Temporal lobe (tissue), 2 donors: ENCODE measurements around the gene ZBTB21.

GRCh38 chr21:41166751-41167240, 1.2 kb upstream of the BACE2 start:
- RAMPAGE, long total RNA: no peak

DNA sequence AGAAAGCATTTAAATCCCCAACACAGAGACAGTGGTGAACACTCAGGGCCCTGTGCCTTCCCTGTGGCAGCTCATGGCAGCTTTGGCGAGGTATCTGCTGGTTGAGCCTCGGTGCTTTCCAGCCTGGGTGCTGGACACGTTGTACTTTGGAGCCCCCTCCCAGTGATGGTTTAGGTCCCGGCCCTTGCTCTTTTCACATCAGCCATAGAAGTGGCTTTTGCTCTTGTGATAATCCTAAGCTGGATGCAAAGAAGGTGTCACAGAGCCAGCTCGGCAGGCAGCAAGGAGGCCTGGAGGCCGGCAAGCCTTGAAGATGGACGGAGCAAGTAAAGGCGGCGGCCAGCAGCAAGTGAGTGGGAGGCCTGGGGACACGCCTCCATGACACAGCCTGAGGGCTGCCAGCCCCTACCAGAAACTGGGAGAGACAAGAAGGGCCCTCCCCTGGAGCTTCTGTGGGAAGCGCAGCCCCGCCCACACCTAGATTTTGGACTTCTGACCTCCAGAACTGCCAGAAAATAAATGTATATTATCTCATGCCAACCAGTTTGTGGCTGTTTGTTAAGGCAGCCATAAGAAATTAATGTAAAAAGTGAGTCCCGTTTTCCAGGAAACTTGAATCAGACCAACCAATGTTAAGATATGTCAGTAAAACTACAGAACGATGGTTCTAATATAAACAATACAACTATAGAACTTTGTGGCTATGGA, 49.7 kb downstream of the BACE2 start:
- RAMPAGE, long total RNA: no peak

DNA sequence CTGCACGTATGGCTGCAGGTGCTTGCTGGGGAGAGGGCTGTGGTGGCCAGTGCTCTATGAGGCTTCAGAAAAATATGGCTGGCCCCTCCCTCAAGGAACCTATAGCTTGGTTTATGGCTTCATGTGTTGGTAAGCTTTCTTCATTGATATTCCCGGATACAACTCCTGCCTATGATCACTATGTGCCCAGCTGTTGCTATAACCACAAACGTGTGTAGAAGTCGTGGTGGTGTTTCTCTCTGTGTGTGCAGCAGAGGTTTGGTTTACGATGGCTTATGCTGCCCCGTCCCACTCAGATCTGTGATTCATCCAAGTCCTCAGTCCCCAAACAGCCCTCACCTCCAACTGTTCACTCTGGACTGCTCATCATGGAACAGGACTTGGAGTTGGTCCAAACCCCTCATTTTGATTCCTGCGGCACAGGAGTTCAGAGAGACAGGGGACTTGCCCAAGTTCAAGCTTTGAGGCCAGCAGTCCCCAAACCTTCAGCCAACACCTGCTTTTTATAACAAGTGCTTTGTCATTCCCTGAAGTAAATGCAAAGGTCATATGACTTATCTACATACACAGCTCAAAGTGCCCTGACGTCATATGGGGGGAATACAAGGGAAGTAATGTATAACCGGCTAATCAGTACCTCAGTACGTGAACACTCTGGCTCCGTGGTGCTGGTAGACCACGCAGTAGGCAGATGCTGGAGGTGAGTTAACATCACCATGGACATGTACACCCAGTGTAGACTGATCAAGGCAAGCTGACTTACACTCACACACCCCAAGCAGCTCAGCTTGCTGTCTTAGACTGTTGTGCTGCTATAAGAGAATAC, 59.8 kb downstream of the BACE2 start:
- RAMPAGE, long total RNA: no peak

GRCh38 chr21:41467299-41468169, 40.4 kb downstream of the TMPRSS2 start:
- RAMPAGE, long total RNA: no peak

DNA sequence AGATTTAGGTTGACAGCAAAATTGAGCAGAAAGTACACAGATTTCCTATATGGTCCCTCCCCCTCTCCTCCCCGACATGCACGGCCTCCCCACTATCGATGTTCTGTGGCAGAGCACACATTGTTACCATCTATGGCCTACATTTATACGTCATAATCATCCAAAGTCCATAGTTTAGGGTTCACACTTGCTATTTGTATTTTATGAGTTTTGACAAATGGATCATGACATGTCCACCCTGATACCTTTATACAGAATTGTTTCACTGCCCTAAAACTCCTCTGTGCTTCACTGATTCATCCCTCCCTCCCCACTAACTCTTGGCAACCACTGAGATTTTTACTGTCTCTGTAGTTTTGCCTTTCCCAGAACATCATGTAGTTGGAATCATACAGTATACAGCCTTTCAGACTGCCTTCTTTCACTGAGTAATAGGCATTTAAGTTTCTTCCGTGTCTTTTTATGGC, 66.4 kb upstream of the TMPRSS2 start:
- RAMPAGE, long total RNA: no peak

DNA sequence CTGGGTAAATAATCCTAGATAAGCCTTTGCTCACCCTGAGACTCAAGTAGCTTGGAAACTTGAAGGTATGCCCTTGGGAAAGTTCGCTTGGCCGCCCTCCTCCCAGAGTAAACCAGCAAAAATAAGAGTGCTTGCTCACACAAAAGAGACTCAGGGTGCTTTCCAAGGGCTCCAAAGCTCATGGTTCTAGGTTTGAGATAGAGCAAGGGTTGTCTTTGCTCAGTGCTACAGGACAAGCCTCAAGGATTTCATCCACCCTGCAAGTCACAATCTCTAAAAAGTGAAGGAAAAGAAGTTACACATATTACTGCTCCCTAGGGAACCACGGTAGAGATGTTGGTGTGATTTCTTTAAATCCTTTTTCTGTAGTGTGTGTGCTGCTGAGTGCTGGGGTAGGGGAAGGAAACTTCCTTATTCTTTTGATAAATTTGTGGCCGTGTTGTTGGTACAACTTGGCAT, 86.0 kb upstream of the TMPRSS2 start:
- RAMPAGE, long total RNA: no peak

DNA sequence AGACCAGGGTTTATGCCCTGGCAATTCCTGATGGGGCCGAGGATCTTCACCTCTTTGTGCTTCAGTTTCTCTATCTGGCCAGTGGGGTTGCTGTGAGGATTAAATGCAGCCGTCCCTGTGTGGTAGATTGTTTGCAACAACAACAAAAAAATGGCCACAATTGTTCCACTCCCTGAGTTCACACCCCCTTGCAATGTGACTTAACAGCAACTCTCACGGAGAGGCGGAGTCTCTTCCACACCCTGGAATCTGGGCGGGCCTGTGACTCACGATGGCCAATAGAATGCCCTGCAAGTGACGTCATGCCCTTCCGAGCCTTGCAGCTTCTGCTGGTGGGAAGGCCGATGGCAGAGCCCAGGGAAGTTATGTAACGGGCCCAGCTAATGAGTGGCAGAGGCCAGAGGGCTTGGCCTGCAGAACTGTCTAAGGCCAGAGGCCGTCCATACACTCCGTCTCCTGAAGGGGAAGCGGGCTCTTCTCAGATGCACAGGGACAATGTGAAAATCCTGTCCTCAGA, 87.9 kb downstream of the RIPK4 start:
- RAMPAGE, long total RNA: no peak

DNA sequence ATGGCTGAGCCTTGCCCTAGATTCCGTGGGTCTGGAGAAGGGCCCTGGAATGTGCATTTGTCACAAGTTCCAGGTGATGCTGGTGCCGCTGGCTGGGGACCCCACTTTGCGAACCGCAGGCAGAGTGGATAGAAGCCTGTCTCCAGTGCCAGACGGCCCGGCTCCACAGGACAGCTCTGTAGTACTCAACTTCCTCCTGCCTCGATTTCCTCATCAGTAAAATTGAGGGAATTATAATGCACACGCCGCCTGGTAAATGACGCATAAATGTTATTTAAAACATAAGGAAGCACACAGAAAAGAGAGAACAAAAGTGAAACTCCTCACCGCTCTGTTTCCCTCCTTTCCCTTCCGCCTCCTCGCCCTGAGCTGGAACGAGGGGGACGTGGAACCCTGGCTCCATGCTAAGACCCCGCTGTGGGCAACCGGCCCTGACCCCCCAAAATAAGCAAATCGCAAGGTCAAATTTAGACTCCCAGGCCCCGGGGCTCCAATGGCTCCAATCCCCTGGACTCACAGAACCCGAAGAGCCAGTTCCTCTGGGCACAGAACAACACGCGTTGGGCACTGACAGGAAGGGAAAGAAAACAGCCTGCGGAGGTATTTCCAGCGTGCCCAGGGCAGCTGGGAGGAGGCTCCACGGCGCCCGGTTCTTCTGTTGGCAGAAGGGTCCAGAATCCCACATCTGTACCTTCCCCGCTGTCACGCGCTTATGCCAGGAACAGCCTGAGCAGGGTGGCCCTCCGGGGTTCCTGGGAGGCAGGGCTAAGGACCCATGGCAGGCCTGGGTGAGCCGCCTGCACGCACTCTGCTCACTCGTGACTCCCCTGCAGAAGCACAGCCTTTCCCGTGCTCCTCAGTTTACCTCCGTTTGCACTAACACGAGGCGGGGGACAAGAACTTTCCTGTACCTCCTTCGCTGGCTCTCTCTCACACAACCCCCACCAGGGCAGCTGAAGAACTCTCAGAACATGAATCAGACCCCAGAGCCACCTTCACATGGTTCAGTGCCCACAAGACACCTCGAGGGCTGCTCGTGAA, 85.6 kb downstream of the RIPK4 start:
- RAMPAGE, long total RNA: no peak

DNA sequence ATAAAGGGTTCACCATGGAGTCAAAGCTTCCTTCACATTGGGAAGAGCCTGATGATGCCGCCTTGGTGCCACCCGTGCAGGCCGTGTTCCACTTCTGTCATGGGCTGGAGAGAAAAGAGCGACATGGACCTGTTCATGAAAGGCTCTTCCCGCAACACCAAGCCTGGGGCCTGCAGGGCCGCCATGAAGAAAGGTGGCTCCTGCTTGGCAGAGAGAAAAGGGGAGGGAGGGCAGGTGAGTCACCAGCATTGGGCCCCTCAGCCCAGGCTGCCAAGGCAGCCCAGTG, 49.3 kb downstream of the RIPK4 start:
- RAMPAGE, long total RNA: no peak

DNA sequence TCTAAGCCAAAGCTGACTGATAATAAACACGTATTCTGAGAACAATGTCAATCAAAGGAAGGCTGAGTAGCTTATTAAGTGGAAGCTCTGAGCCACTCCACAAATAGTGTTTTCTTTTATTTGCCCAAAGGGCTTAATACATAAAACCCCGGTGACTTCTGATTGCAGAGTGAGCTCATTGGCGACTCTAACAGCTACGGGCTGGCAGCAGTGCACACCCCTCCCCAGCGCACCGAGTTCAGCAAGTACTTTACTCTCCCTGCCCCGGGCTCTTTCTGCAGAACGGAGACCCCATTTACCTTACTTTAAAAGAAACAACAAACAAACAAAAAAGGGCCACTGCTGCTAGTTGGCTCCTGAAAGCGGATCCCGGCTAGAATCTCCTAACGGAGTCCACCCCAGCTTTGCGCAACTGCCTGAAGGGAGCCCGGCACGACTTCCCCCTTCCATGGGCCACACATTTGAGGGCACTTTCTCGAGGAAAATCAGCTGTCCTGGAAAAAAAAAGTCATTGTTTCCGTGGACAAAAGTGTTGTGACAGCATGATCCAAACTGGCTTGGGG, 5.1 kb downstream of the RIPK4 start:
- RAMPAGE, long total RNA: no peak

- RAMPAGE, long total RNA: no peak
Observed at GRCh38 chr21:41763305-41764076, 3.4 kb downstream of the RIPK4 start.

- RAMPAGE, long total RNA: no peak
Observed at GRCh38 chr21:41778183-41778654, 11.4 kb upstream of the RIPK4 start.

DNA sequence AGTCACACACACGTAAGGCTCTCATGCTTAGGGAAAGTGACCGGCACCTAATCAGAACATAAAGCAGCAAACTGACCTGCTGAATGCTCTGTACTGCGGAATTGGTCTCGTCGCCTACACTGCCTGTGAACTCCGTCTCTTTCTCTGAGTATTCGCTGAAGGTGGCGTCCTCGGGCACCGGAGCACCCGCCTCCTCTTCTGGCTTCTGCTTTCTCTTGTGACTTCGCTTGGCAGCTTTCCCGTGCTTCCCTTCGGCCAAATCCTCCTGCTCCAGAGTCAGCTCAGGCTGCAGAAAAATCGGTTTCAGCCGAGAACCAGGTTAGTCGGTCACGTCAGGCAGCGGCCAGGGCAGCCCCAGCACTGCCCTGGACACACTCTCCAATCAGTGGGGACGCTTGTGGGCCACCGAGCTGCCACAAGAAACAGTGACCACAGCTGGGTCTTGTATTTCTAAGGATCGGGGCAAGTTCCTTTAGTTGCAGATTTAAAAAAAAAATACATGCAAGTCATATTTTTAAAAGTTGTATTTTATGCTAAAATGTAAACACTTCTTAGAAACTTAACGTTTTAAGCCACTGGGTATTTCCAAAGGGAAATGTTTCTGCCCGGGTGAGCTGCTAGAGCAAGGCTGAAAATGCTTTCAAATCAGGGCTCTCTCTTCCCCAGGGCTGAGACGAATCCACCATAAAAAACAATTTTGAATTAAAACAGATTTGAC, 35.9 kb upstream of the RIPK4 start:
- RAMPAGE, long total RNA: no peak

GRCh38 chr21:41814052-41814438, 47.2 kb upstream of the RIPK4 start:
- RAMPAGE, long total RNA: no peak

DNA sequence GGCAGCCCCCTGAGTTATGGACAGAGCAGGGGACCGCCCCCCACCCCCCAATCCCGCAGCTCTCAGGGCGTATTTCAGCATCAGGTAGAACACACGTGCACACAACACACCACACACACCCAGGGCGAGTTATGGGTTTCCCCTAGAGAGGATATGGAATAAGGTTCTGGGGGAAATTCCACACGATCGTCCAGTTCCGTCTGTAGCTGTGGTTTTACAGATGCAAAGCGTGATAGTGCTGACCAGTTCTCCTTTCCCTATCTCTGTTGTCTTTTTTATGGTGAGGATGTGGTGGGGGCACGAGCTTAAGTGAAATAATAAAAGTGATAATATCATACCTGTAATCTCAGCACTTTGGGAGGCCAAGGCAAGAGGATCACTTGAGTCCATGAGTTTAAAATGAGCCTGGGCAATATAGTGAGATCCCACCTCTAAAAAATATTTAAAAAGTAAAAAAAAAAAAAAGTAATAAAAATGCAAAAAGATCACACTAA, 25.1 kb downstream of the C2CD2 start:
- RAMPAGE, long total RNA: no peak

GRCh38 chr21:41932904-41934081, 20.5 kb downstream of the C2CD2 start:
- RAMPAGE, long total RNA: no peak

DNA sequence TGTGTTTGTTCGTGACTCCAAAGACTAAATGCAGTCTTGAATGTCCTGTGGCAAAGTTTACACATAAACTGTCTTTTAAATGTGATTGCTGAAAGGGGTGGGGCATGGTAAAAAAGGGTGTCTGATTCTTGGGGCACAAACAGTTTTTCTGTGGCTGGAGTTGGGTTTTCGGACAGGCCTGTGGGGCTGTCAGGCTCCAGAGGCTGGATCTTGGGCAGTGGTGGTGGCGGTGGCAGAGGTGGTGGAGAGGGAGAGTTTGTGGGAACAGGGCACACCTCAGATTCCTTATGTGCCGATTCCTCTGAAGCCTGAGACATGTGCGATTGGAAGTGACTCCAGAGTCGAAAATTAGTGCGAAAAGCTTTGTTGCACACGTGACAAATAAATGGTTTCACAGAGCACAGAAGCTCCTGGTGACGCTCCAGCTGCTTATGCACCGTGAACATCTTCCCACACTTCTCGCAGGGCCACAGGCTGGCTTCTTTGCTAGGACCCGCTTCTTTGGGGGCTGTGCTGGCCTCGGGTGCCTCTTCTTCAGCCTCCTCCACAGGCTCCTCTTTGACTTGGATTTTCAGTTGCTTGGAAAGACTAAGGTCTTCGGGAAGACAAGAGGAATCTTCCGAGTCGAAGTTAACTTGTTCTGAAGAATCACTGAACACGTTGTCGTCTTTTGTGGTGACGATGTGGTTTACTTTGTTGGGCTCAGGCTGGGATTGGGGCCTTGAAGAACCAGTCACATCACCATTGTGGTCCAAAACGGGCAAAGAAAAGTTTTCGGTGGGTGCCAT, 19.1 kb downstream of the ZBTB21 start:
- RAMPAGE, long total RNA: no peak

GRCh38 chr21:42009796-42010453, at the start of gene ZBTB21:
Gene ZBTB21, minus strand, starts transcription at chr21:42010360.
- RAMPAGE, long total RNA: start-site peak on the minus strand at chr21:42010348-42010365, 83 and 78 reads in 2 replicates

DNA sequence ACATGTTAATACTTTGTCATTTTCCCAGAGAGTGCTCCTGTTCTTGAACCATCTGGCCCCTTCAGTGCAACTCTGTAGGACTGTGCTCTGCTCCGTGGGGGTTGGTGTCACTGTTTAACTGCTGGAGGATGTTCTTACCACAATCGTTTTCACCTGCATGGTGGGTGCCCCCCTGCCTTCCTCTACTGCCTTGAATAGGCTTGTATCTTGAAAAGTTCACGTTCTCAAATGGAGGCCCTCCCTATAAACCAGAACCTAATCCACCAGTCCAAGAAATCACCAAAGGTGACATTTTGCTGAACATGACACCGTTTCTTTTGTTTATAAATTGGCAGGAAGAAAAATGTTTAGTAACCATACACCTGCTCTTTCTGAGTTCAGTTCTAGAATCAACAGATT, 13.6 kb downstream of the ABCG1 start:
- RAMPAGE, long total RNA: no peak

GRCh38 chr21:42245822-42246349, 26.9 kb downstream of the ABCG1 start:
- RAMPAGE, long total RNA: no peak